Thyroid gland (tissue), 7 donors: ENCODE measurements around a stretch of chr13.

- PRO-cap, 2 experiments: no peak in any of the 2 experiments
- RAMPAGE, long total RNA, 5 experiments: no peak in any of the 5 experiments
Observed at GRCh38 chr13:42153596-42154119, 105.2 kb downstream of the DGKH start.

GRCh38 chr13:42271267-42271729 lies 654 bp upstream of the AKAP11 start:
- PRO-cap, 2 experiments: no peak in any of the 2 experiments
- RAMPAGE, long total RNA, 5 experiments: no peak in any of the 5 experiments

GRCh38 chr13:42301315-42302200 lies 29.6 kb downstream of the AKAP11 start:
- PRO-cap, 2 experiments: no peak in any of the 2 experiments
- RAMPAGE, long total RNA, 5 experiments: no peak in any of the 5 experiments

DNA sequence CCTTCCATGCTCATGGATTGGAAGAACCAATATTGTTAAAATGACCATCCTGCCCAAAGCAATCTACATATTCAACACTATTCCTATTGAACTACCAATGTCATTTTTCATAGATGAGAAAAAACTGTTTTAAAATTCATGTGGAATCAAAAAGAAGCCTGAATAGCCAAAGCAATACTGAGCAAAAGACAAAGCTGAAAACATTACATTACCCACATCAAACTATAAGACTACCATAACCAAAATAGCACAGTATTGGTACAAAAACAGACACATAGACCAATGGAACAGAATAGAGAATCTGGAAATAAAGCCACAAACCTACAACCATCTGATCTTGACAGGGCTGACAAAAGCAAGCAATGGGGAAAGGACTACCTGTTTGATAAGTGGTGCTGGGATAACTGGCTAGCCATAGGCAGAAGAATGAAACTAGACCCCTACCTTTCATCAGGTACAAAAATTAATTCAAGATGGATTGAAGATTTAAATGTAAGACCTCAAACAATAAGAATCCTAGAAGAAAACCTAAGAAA lies 123.0 kb upstream of the TNFSF11 start:
- PRO-cap, 2 experiments: no peak in any of the 2 experiments
- RAMPAGE, long total RNA, 5 experiments: no peak in any of the 5 experiments

GRCh38 chr13:42708185-42708741 lies 73.1 kb upstream of the FAM216B start:
- PRO-cap, 2 experiments: no peak in any of the 2 experiments
- RAMPAGE, long total RNA, 5 experiments: no peak in any of the 5 experiments

DNA sequence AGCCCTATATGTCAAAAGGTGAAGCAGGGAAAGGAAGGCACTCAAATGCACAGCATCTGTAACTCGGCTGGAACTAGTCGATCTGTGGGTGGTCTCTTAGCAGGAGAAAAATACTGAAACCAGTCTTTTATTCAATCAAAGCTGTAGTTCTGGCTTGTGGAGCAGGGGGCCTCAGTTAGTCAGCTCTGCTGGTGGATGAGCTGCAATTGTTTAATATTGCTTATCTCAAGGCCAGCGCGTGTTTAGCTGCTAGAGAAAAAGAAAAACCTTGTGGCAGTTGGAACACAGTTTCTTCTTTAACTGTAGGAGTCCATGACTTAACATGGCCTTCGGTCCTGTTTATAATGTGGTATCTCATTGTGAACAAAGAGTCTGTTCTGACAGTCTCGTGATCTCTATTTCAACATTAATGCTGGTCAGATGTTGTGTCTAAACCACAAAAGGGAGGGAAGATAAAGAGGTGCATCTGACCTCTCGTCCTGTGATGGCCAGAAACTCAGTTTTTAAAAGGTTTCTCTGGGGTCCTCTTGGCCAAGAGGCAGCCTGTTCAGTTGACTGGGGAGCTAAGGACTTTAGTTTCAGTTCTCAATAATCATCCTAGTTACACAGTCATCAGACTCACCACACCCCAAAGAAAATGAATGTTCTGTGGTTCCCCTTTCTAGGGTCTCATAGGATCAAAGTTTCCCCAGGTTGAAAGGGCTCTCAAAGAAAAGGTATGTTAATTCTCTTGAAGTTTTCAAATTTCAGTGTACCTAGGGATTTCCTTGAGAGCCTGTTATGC lies 94.6 kb downstream of the FAM216B start:
- PRO-cap, 2 experiments: no peak in any of the 2 experiments
- RAMPAGE, long total RNA, 5 experiments: no peak in any of the 5 experiments

DNA sequence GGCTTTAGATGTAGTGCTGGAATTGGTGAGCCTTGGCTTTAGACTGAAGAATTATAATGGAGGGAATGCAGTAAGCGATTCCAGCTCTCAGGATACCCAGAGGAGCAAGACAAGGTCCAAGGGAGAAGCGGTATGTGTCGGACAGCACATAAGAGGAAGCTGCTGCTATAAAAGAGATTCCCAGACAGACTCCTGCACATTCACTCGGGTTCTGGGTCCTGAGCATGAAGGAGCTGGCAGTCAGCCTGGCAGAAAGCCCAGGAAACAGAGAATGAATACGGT lies 308.2 kb downstream of the DNAJC15 start:
- PRO-cap, 2 experiments: no peak in any of the 2 experiments
- RAMPAGE, long total RNA, 5 experiments: no peak in any of the 5 experiments

- PRO-cap, 2 experiments: no peak in any of the 2 experiments
- RAMPAGE, long total RNA, 5 experiments: no peak in any of the 5 experiments
Observed at GRCh38 chr13:43363927-43364726, 340.7 kb downstream of the DNAJC15 start.

DNA sequence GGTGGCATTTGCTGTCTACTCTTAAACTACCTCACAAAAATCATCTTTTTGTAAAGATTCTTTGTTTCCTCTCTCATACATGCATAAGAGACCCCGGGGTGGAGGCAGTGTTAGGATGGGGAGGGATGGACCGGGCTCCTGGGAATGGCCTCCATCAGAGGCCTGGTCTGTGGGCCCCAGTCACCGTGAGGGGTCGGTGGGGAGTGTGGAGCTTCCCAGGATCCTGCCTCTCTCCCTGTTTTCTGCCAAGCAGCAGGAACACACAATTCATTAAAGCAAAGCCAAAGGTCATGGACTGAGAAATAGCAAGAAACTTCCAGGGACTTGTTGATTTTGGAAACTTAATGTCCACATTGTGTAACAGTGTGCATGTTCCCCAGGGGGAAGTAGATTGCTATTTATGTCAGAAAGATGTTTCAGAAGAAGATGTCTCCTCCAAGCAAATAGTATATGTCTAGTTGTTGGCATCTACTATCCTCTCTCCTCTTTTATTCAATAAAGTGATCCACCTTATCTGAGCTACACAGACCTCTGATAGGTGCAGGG lies 241.3 kb downstream of the ENOX1 start:
- PRO-cap, 2 experiments: peak in 1 of 2 experiments; most common minus-strand start position 244 of the sequence (in 1)
- RAMPAGE, long total RNA, 5 experiments: no peak in any of the 5 experiments

- PRO-cap, 2 experiments: peak in 2 of 2 experiments; most common plus-strand start chr13:44052571 (in 1); most common minus-strand start chr13:44053077 (in 2)
- RAMPAGE, long total RNA, 5 experiments: start-site peak on the plus strand in 1 of 5 experiments, at chr13:44052535-44052606 at its widest, 16 reads per replicate
Observed at GRCh38 chr13:44052302-44053382, 108.4 kb downstream of the SMIM2 start.

GRCh38 chr13:44068702-44069147 lies 92.3 kb downstream of the SMIM2 start:
- PRO-cap, 2 experiments: no peak in any of the 2 experiments
- RAMPAGE, long total RNA, 5 experiments: no peak in any of the 5 experiments

- PRO-cap, 2 experiments: no peak in any of the 2 experiments
- RAMPAGE, long total RNA, 5 experiments: no peak in any of the 5 experiments
Observed at GRCh38 chr13:44112552-44113157, 48.4 kb downstream of the SMIM2 start.

GRCh38 chr13:44270867-44271586 lies 102.6 kb upstream of the SERP2 start:
- PRO-cap, 2 experiments: no peak in any of the 2 experiments
- RAMPAGE, long total RNA, 5 experiments: no peak in any of the 5 experiments

DNA sequence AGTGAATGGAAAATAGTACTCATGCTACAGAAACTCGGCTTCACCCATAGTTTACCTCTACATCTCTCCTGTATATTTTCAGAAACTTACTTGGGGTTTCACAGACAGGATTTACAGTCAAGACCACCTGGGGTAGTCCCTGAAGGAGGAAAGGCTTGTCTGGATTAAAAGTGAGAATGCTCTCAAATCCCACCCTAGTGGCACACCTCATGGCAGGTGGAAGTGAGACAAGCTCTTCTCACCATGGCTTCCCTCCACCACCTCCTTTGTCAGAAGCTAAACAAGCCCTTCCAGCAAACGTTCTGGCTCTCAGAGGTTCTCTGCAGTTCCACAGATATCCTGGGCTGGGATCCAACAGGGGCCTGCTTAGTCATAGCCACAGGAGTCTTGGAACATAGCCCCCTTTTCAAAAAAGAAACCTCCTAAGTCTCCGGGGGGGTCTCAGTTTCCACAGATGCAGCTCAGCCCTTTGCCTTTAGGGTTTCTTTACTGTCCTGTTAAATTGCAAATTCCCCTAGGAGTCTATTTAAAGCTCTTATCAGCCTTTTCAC lies 41.8 kb upstream of the SERP2 start:
- PRO-cap, 2 experiments: no peak in any of the 2 experiments
- RAMPAGE, long total RNA, 5 experiments: no peak in any of the 5 experiments

DNA sequence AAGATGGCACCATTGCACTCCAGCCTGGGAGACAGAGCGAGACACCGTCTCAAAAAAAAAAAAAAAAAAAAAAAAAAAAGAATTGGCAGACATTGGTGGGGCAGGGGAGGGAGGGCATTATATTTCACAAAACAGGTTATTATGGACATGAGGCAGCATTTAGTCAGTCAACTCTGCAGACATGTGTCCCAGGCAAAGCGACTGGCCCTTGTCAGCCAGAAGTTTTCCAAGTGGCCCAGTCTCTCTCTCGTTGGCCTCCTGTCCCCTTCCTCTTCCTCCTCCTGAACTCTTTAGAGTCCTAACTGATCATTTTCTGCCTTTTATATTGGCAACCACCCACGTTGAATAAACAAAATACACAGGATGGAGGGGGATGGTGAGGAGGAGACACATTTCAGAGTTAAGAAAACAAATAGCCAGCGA lies 11.5 kb upstream of the SERP2 start:
- PRO-cap, 2 experiments: no peak in any of the 2 experiments
- RAMPAGE, long total RNA, 5 experiments: no peak in any of the 5 experiments

DNA sequence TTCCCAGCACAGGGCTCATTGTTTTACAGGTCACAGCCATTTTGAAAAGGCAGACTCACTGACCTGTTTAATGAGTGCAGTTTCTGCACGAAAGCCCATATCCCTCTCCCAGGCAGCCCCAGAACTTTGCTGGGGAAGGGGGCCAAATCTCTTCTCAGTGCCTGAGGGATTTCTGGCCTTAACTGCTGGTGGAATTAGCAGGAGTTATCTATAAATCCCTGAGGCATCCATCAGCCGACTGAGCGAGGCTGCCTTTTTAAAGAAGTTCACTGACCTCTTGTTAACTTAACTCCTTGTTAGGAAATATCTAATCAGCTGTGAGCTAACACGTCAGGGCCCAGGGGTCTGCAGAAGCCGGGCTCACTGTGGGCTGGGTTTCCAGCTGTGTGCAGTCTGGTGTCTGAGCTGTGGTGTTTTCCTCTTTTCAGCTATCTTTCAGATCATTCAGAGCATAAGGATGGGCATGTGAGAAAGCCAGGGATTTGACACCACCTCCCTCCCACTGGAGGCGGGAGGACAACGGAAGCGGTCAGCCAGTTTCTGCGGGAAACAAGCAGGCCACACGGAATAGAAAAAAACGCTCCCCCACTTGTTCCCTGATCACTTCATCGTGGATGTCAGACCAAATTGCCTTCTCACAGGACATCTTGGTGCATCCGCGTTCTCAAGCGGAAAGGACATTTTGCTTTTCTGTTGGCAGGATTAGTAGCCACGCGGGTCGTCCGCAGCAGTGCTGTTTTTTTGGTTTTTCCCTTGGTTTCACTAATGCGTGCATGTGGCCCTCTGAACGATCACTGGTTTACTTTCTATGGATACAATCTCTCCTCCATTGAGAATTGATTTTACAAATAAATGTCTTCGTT lies 23.5 kb downstream of the SERP2 start:
- PRO-cap, 2 experiments: no peak in any of the 2 experiments
- RAMPAGE, long total RNA, 5 experiments: no peak in any of the 5 experiments

DNA sequence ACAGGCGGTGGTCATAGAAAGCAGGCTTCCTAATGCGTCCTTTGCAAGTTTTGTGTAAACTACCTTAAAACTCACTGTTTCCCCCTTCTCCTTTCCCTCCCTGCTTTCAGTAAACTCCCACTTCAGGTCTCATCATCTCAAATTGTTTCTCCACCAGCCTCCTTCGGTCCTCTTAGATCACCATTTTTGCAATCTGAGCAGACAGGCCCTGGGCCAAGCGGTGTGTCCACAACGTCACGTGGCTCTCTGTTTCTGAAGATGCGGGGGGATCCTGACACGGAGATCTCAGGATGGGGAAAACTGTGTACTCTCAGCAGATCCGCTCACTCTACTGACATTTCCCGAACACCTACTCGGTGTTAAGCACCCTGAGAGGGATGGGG lies 38.7 kb downstream of the SERP2 start:
- PRO-cap, 2 experiments: no peak in any of the 2 experiments
- RAMPAGE, long total RNA, 5 experiments: no peak in any of the 5 experiments

GRCh38 chr13:44751959-44752612 lies 176.0 kb upstream of the TSC22D1 start:
- PRO-cap, 2 experiments: no peak in any of the 2 experiments
- RAMPAGE, long total RNA, 5 experiments: no peak in any of the 5 experiments

DNA sequence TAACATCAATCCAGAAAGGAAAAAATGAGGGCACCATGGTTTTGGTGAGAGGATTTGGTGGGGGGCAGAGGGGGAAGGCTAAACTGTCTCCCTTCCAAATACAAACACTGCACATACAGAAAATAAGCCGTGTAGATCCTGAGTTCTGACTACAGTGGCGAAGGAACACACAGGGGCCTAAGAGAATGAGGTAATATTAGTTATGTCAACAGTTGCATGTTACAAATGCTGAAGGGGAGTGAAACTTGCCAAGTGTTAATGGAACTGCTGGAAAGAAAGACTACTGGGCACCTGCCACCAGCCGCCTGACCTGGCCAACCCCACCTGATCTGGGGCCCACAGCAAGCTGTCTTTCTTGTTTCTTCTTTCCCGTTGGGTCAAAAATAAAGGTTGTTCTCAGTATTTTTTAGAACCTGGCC lies 183.8 kb upstream of the TSC22D1 start:
- PRO-cap, 2 experiments: peak in 2 of 2 experiments; most common plus-strand start position 258 of the sequence (in 1); most common minus-strand start position 153 of the sequence (in 1)
- RAMPAGE, long total RNA, 5 experiments: no peak in any of the 5 experiments

DNA sequence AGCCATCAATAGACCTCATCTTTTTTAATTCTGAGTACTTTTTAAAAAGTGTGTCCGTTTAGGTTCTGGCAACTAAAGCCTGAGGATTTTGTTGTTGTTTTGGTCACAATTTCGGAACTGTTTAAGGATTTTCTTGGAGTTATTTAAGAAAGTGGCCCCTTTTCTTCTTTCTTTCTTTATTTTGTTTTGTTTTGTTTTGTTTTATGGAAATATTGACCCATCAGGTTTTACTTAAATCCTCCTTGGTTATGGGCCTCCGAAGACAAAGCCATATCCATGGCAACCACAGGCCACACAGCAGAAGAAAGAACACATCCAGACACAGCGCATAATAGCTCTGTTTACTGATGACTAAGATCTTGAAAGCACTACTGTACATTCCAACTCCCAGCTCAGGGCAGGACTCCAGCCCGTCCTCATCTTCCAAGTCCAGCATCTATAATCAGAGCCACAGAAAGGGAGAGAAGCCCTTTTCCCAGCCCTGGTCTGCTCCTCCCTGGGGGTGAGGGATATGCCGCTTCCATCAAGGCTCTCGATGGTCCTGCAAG lies 84.4 kb downstream of the NUFIP1 start:
- PRO-cap, 2 experiments: no peak in any of the 2 experiments
- RAMPAGE, long total RNA, 5 experiments: no peak in any of the 5 experiments